ENCODE measurements around the genes ENTPD3, ZNF619 and GASK1A.

DNA sequence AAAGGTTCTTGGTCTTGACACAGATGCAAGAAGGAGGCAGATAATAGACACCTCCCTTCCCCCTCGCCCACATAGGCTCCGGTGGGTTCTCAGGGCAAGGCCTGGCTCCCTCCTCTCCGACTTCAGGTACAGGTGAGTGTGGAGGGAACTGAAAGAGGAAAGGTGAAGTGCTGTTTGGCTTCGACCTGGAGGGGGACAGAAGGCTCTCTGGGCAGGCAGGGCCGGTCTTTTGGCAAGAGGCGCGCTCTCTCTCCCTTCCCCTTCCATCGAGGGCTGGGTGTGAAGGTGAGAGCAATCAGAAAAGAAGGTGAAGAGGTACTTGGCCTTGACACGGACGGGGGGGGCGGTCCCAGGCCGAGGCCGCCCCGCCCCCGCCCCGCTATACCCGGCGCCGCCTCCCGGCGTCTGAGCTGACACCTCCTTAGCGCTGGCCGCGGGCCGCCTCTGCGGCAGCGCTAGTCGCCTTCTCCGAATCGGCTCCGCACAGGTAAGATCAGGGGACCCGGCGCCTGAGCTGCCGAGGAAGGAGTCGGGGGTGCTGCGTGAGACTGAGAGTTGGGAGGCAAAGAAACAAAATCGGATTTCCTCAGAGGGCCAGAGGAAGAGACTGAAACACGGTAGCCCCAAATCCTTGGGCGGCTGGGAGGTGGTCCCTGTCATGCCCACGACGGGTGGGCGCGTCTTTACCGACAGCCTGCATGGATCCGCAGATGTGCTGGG lies at the start of gene ENTPD3:
TSS of gene ENTPD3 (plus strand) at position 410 of the 720 bp plus-strand sequence.
- RRBS: no CpG with 5 or more reads among the region's 45 CpGs

DNA sequence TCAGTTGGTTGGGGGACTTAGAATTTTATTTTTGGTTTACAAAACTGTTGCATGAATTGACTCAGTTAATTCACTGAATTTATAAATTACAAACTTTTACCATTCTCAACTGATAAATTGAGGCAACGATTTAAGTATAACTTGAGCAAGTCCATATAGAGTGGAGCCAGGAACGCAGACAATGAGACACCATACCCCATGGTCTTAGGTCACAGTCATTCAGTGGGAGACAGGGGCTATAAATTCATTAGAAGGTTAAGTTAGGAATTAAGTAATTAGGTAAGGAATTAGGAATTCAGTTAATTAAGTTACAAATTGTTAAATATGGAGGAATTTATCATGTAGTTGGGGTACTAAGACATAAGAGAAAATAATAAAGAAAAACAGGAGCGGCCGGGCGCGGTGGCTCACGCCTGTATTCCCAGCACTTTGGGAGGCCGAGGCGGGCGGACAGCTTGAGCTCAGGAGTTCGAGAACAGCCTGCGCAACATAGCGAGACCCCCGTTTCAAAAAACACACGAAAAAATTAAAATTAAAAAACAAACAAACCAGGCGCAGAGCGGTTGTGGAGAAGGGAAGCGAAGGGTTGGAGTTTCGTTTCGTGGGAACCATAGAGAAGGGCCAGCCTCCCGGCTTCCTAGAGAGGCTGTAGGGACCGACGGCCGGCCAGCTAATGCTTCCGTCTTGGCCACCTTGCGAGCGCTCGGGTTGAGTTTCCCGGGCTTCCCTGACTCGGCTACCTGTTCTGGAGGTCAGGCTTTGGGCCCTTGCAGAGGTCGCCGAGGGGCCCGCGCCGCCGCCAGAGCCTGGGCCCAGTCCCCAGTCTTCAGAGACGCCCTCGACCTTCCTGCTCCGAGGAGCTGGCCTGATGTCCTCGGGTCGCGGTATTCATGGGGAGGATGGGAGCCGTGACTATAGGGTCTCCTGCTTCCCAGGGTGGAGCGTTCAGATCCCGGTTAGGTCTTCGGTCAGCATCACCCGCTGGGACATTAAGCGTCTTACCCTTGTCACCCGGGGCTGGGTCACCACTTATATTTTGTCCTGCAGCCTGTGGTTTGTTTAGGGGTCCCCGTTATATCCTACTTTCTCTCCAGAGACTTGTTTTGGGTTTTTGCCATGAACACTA lies at the start of gene ZNF619:
TSS of gene ZNF619 (plus strand) at position 649 of the 1,126 bp plus-strand sequence.
- RRBS: 5% methylated on average over 11 of the region's 50 CpGs

DNA sequence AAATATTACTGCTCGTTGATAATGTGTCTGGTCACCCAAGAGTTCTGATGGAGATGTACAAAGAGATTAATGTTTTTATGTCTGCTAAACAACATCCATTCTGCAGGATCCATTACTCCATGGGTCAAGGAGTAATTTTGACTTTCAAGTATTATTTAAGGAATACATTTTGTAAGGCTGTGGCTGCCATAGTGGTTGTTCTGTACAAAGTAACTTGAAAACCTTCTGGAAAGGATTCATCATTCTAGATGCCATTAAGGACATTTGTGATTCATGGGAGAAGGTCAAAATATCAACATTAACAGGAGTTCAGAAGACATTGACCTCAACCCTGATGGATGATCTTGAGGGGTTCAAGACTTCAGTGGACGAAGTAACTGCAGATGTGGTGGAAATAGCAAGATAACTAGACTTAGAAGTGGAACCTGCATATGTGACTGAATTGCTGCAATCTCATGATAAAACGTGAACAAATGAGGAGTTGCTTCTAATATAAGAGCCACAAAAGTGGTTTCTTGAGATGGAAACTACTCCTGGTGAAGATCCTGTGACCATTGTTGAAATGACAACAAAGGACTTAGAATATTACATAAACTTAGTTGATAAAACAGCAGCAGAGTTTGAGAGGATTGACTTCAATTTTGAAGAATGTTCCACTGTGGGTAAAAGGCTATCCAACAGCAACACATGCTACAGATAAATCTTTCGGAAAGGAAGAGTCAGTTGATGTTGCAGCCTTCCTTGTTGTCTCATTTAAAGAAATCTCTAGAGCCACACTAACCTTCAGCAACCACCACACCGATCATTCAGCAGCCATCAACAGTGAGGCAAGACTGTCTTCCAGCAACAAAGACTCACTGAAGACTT lies 14.0 kb downstream of the ZNF621 start:
- RRBS: no CpG with 5 or more reads among the region's 5 CpGs

DNA sequence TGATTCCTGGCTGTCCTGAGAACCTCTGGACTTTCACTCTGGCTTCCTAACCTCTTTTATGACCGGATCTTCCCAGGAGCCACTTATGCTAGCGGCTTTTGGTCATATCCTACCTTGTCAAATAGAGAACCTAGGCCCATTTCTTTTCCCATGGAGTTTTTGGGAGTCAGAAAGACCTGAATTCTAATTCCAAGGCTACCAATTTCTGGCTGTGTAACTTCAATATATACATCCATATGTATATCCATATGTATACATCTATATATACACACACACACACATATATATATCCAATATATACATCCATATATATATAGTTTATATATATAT lies 97.2 kb downstream of the ZNF621 start:
- RRBS: no CpG with 5 or more reads among the region's 2 CpGs

DNA sequence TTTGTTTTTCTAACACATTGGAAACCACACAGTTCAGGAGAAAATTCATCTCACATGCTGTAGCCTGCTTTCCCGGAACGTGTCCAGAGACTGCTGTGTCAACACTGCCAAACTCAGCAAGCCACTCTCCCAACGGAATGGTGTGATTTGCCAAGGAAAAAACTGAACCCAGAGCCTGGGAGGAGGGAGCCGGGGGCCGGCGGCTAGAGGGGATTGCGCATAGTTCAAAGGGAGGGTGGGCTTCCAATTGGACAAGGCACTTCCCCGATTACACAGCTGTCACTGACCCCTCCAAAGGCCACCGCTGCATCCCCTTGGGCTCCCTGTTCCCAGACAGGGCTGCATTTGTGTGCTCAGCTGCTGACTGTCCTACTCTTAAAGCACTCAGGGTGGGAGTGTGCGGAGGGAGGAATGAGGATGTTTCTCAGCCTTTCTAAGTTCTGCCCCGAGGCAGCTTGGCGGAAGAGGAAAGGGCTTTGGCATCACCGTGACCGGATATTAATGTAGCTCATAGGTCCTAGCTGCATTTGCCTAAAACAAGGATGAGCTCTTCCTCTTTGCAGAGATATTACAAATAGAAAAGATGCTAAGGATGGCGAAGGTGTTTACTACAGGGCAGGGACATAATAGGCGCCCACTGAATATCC lies 256.3 kb downstream of the ZNF621 start:
- RRBS: no CpG with 5 or more reads among the region's 16 CpGs

DNA sequence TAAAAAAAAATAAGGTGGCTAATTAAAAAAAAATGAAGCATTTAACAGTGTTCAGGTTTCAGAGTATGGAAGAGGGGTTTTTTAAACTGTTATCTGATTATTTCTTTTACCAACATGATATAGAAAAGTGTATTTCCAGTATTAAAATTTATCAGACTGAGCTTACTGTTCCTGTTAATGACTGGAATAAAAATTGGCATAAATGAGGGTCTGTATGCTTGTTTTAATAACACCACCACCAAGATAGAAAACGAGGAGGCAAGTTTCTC lies 2.3 kb downstream of the CTNNB1 start:
- RRBS: no CpG with 5 or more reads among the region's 1 CpG

DNA sequence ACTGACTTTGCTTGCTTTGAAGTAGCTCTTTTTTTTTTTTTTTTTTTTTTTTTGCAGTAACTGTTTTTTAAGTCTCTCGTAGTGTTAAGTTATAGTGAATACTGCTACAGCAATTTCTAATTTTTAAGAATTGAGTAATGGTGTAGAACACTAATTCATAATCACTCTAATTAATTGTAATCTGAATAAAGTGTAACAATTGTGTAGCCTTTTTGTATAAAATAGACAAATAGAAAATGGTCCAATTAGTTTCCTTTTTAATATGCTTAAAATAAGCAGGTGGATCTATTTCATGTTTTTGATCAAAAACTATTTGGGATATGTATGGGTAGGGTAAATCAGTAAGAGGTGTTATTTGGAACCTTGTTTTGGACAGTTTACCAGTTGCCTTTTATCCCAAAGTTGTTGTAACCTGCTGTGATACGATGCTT lies 40.7 kb downstream of the CTNNB1 start:
- RRBS: no CpG with 5 or more reads among the region's 2 CpGs

GRCh38 chr3:41393344-41394145 lies 194.2 kb downstream of the CTNNB1 start:
- RRBS: no CpG with 5 or more reads among the region's 4 CpGs

DNA sequence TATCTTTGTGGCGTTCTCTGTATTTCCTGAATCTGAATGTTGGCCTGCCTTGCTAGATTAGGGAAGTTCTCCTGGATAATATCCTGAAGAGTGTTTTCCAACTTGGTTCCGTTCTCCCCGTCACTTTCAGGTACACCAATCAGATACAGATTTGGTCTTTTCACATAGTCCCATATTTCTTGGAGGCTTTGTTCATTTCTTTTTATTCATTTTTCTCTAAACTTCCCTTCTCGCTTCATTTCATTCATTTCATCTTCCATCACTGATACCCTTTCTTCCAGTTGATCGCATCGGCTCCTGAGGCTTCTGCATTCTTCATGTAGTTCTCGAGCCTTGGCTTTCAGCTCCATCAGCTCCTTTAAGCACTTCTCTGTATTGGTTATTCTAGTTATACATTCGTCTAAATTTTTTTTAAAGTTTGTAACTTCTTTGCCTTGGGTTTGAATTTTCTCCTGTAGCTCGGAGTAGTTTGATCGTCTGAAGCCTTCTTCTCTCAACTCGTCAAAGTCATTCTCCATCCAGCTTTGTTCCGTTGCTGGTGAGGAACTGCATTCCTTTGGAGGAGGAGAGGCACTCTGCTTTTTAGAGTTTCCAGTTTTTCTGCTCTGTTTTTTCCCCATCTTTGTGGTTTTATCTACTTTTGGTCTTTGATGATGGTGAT lies 315.1 kb downstream of the ULK4 start:
- RRBS: no CpG with 5 or more reads among the region's 12 CpGs

GRCh38 chr3:42188338-42188647 lies 77.7 kb downstream of the CCK start:
- RRBS: no CpG with 5 or more reads among the region's 1 CpG

- RRBS: no CpG with 5 or more reads among the region's 10 CpGs
These were observed 77.1 kb downstream of the CCK start for GRCh38 chr3:42188799-42189297.

DNA sequence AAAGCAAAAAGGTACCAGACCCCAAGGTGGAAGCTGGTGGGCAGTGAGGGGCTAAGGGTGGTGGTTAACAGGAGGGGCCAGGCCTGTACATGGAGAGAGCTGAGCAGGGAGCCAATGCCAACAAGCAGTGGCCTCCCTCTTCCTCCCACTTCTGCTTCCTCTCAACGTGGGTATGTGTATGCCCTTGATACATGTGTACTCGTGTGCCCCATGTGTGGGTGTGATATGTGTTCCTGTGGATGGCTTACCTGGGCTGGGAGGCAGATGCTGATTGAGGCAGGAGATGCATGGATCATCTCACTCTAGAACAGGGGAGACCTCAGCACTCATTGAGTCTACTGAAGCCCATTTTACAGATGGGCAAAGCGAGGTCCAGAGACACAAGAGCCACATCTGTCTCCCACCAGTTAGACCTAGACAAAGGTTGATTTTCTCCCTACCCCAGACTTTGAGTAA lies 939 bp downstream of the VIPR1 start:
- RRBS: no CpG with 5 or more reads among the region's 3 CpGs

DNA sequence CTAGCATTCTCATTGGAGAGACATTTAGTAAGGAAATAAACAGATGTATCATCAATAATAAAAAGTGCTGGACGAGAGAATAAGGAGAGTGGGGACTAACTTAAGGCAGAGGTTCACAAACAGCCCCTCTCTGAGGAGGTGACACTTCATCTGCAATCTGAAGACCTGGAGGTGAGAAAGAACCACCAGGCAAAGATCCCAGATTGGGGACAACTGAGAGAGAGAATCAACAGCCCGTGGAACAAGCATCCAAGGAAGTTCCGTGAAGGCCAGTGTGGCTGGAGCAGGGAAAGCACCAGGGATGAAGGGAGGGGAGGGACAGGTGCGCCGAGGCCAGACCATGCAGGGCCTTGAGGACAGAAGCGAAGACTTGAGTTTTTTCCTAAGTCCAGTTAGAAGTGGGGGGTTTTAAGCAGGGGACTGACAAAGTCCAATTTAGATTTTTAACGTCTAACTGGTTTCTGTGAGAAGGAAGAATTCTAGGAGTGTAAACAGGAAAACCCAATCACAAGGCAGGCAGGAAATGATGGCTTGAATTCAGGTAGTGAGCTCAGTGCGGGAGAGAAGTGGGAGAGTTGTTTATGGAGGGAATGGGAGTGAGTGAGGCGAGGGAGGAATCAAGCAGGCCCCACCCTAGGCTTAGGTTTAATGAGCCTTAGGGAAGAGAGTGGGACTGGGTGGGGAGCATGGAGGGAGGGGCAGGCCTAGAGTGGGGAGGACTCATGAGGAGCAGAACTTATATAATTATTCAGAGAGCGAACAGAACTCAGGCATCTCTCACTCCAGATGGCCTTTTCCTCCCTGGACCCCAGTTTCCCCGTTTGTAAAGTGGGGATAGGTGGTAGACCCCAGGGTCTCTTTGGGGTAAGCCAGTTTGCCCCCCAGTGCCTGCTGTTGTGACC lies 17.7 kb downstream of the VIPR1 start:
- RRBS: no CpG with 5 or more reads among the region's 11 CpGs

DNA sequence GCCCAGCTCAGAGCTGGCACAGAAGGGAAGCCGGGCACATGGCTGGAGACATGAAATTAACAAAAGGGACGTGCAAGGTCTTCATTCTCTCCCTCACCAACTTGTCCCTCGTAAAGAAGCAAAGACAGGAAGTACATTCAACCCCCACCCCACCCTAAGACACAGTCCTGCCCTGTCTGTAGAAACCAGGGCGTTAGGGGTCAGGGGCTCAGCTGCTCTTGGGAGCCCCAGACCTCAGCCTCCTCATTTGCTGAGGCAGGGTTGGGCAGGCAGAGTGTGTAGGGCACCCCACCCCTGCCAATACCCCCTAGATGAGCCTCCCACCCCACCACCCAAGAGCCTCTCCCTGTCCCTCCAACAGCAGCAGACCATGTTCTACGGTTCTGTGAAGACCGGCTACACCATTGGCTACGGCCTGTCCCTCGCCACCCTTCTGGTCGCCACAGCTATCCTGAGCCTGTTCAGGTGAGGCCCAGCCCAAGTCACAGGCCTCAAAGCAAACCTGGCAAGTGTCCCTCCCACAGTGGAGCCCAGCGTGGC lies 24.7 kb downstream of the VIPR1 start:
- RRBS: no CpG with 5 or more reads among the region's 10 CpGs

GRCh38 chr3:42531737-42532297 lies 29.4 kb downstream of the VIPR1 start:
- RRBS: no CpG with 5 or more reads among the region's 10 CpGs

DNA sequence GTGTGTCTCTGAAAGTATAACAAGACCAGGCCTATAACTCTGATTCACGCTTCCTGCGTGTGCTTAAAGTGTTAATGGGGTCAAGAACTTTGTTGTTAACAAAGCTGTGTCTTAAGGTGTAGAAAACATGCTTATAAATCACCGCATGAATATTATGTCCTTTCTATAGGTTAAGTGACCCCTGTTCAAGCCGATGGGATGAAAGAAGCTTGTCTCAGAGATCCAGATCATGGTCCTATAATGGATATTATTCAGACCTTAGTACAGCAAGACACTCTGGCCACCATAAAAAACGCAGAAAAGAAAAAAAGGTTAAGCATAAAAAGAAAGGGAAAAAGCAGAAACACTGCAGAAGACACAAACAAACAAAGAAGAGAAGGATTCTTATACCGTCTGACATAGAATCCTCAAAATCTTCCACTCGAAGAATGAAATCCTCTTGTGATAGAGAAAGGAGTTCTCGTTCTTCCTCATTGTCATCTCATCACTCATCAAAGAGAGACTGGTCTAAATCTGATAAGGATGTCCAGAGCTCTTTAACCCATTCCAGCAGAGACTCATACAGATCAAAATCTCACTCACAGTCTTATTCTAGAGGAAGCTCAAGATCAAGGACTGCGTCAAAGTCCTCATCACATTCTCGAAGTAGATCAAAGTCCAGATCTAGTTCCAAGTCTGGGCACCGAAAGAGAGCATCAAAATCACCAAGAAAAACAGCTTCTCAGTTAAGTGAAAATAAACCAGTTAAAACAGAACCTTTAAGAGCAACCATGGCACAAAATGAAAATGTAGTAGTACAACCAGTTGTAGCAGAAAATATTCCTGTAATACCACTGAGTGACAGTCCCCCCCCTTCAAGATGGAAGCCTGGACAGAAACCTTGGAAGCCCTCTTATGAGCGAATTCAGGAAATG lies 16.5 kb upstream of the ZBTB47 start:
- RRBS: no CpG with 5 or more reads among the region's 12 CpGs

DNA sequence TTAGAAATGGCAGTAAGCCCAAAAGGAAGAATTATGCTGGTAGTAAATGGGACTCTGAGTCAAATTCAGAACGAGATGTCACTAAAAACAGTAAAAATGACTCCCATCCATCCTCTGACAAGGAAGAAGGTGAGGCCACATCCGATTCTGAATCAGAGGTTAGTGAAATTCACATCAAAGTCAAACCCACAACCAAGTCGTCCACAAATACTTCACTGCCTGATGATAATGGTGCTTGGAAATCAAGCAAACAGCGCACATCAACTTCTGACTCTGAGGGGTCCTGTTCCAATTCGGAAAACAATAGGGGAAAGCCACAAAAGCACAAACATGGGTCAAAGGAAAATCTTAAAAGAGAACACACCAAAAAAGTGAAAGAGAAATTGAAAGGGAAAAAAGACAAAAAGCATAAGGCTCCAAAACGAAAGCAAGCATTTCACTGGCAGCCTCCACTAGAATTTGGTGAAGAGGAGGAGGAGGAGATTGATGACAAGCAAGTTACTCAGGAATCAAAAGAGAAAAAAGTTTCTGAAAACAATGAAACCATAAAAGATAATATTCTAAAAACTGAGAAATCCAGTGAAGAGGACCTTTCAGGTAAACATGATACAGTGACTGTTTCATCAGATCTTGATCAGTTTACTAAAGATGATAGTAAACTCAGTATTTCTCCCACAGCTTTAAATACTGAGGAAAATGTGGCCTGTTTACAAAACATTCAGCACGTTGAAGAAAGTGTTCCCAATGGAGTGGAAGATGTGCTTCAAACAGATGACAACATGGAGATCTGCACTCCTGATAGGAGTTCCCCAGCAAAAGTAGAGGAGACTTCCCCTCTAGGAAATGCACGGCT lies 15.0 kb upstream of the ZBTB47 start:
- RRBS: no CpG with 5 or more reads among the region's 8 CpGs

GRCh38 chr3:42800989-42801696 lies 3.1 kb downstream of the HIGD1A start:
- RRBS: no CpG with 5 or more reads among the region's 4 CpGs

GRCh38 chr3:42846638-42847600 lies 28.8 kb downstream of the CYP8B1 start:
- RRBS: no CpG with 5 or more reads among the region's 5 CpGs

DNA sequence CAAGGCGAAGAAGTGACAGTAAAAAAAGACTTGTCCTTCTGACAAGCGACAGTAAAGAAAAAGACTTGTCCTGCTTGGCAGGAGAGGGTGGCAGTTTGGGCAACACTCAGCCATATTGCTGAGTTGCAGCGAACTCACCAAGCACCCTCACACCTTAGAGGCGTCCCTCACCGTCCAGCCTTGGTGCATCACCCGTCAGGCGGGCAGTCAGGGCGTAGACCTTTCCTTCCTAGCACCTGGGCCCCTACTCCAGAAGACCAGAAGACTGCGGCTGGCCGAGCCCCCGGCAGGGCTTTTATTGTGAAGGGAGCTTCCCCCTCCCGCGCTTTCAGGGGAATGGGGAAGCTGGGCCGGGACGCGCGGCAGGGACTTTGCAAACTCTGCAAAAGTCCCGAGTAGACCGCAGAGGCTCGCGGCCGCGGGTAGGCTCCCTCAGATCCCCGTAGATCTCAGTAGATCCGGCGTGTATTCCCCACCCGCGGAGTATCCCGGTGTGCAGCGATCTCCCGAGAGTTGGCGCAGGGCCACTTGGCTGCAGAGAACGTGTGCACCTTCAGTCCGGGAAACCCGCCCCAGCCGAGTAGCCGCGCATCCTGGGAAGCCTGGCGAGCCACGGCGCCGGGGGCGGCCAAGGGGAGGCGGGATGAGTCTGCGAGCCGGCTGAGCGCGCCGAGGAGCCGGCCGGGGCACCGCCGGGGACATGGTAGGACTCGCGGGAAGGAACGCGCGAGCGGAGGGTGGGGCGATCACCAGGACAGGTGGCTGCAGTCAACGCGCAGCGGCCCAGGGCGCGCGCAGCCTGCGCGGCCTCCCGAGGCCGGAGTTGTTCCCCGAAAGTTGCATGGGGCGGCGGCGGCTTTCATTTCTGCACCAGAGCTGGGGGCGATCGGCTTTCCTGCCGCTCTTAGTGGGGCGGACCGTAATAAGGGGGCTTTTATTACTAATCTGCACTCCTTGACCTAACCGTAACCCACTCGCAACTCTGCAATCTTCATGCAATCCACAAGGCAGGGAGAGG lies at the start of gene GASK1A:
TSS of gene GASK1A (plus strand) at position 369 of the 1,018 bp plus-strand sequence.
- RRBS: 1% methylated on average over 22 of the region's 81 CpGs